ENCODE data around the genes NPPC, DIS3L2 and ALPI.

DNA sequence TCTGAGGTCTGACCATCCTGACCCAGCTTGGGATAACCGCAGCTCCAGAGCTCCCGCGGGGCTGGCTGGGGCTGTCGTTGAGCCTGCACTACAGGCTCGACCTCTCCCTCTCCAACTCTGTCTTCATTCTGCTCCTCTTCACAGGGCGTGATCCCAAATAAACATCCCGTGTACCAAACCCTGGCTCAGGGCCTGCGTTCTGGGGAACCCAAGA is 8.3 kb downstream of the TEX44 start:
- RRBS, result no CpG with 5 or more reads among the region's 8 CpGs

DNA sequence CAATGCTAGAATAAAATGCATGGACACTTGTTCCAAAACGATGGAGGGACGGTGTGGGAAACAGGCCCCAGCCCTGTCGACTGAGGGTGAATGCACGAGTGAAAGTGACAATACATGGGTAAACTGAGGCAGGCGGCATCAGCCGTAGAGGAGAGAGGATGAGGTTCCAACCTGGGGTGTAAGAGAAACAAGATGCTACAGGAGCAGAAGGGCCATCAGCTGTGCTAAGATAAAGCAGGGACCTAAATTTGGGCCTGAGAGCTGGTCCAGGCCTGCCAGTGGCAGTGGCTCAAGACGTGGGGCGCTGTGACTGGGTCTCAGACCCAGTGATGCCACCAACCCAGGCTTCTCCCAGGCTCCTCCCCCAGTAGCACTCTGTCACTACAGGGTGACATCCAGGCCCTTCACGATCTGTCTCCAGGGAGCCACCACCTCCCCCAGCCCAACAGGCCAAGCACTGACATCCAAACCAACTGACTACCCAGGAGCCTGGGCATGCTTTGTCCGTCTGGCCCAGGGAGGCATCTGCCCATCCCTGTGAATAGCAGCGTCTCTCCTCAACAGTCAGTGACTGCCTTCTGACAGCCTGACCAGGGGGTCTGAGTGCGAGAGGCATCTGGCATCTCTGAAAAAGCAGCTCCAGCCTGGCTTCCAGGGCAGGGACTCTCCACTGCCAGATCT is 12.8 kb downstream of the TEX44 start:
- RRBS, result no CpG with 5 or more reads among the region's 12 CpGs

DNA sequence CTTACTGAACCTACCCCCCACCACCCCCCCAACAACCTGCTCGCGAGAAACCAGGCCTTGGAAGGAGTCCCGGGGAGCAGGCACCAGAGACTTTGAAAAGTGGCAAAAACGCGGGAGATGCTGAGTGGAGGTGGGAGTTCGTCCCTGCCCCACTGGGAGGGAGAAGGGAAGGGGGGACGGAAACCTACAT is 20.0 kb downstream of the TEX44 start:
- RRBS, result no CpG with 5 or more reads among the region's 7 CpGs

GRCh38 chr2:231613253-231613887 is 20.7 kb downstream of the TEX44 start:
- RRBS, result 5% methylated on average over 2 of the region's 22 CpGs

GRCh38 chr2:231613888-231614643 is 21.4 kb downstream of the TEX44 start:
- RRBS, result 2% methylated on average over 37 of the region's 81 CpGs

DNA sequence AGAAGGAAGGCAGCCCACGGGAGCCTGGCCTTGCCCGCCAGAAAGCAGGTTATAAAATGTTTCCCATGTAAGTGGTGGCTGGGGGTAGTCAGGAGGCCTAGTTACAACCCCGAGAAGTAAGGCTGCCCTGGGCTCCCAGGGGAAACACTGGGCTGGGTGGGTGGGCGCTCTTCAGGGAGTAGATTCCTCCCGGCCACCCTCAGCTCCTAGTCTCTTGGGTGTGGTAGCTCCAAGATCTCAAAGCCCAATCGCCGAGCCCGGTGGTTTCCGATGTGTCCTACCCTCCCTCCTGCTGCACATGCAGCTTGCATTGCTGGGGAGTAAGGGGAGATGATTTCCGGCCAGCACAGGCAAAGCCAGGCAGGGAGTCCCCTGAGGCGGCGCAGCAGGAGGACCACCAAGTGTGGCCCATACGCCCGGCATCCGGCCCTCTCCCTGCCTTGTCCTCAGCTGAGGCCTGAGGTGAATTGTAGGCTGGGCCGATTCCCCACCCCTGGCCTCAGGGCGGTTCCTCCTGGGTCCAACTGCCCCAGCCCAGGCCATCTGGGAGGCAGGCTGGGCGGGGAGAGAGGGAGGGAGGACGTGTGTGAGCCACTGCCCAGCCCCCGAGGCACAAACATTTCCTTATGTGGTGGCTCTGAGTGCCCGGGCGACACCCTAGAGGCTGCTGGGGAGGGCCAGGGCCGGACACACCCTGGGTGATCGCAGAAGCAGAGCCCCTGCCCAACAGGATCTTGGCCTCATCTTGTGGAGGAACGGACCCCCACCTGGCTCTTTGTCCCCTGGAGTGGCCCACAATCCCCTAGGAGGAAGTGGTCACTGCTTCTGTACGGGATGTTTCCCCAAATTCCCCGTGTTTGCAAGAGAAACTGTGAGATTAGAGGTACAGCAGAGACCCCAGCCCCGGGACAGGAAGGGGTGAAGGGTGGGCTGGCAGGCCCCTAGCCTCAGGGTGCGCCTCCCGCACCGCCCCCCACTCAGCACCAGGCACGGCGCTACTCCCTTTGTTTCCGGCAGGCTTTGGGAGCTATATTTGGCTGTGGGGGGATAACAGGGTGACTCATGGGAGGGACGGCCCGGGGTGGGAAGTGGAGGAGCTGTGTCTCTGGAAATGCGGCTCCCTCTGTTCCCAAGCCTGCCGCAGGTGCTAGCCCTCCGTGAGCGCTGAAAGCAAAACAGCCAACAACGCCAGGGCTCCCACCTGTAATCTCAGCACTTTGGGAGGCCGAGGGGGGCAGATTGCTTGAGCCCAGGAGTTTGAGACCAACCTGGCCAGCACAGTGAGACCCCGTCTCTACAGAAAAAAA is 41.9 kb upstream of the PTMA start:
- RRBS, result 9% methylated on average over 11 of the region's 43 CpGs

- RRBS, result no CpG with 5 or more reads among the region's 9 CpGs
Measured at GRCh38 chr2:231685308-231685823, 23.0 kb upstream of the PTMA start.

DNA sequence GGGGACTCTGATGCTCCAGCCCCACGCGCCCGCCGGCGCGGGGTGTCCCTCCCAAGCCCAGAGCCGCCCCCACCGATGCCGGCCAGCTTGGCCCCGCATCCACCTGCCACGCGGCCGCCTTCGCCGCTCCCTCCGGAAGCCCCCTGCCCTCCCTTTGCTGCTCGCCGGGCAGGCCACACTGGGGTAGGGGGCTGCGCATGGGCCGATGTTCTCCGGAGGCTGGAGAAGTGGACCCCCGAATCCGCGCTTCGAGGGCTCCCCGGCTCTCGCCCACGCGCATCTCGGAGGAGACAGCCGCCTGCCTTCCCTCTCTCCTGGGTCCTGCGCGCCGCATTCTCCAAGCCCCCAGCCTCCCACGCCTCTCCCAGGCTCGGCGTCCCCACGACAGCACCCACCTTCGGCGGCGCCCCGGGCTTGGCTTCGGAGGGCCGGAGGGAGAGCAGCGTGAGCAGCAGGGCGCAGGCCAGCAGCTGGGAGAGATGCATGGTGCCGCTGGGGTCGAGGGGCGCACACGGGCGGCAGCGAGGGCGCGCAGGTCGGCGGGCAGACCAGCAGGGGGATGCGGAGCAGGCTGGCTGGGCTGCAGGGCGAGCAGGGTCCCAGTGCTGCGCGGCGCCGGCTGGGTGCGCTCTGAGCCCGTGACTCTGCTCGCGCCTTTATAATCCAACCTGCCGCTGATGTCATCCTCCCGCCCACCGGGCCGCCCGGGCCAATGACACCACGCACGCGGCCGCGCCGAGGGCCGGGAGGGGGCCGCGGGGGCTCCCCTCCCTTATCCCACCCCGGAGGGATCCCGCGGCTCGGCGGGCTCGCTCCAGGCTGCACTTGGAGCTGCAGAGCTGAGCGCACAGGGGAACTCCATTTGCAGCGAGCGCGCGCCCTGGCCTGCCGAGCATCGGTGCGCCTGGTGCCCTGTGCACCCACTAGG is at the start of gene NPPC:
Gene NPPC (minus strand): TSS at position 632 of the 928 bp plus-strand sequence.
- RRBS, result 3% methylated on average over 40 of the region's 94 CpGs

DNA sequence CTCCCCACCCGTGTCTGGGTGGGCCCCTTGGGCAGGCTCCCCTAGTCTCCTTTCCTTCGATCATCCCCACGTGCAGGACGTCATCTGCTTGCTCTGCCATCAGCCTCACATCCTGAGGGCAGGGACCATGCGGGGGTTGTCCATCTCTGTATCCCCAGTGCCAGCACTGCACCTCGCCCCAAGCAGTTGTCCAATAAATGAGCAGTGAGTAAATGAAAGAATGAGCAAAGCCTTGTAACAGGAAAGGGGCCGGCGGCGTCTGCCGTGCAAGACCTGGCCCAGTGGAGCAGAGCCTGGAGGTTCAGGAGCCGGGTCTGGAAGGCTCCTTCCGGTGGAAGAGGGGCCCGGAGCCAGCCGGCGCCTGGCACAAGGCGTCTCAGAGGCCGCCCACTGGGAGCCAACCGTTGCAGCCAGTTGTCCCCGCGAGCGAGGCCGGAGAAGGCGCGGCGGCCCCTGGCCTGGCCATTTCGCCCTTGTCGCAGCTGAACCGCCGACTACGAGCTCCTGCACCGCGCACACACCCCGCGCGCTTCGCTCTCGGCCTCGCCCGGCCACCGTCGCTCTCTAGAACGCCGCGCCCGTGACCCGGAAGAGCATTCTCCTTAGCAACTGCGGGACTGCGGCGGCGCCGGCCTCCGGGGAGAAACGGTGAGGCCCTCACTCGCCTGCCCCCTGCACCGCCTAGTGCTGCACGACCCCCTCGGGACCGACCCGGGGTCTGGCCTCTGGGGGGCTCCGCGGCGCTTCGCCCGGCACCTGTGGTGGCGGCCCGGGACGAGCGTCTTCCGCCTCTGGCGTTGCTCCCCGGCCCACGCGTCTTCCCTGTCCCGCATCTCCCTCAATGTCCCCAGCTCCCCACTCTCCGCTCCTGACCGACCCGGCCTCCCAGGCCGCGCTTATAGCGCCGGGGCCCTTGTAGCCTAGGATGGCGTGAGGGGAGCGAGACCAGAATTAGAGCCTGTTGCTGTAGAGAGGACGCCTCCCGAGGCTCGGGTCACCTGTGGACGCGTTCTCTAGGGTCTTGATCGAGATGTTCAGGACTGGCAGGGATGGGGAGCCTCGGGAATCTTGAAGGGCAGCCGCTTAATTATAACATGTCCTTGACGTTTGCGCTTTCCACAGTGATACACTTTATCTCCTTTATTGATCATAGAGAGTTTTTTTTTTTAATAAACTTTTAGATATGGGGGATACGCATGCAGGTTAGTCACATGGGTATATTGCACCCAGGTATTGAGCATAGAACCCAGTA is at the start of gene DIS3L2:
Gene DIS3L2 (plus strand): TSS at position 596 of the 1,252 bp plus-strand sequence.
- RRBS, result 2% methylated on average over 43 of the region's 94 CpGs

DNA sequence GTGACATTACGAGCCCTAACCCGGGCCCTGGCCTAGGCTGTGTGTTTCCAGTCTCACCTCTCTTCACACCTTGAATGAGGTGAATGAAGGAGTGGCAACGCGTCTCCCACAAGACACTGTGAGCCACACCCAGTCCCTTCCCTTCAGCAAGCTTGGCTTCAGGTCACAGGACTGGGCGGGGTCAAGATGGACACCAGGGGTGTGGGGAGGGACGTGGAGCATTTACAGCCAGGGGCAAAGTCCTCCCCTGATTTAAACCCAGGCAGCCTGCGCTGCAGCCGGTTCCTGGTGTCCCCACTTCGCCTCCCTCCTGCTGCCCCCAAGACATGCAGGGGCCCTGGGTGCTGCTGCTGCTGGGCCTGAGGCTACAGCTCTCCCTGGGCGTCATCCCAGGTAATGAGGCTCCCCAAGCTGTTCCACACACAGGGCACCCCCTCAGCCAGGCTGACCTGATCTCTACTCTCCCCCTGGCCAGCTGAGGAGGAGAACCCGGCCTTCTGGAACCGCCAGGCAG is at the start of gene ALPI:
Gene ALPI (plus strand): TSS at position 280 of the 514 bp plus-strand sequence.
- RRBS, result no CpG with 5 or more reads among the region's 12 CpGs

DNA sequence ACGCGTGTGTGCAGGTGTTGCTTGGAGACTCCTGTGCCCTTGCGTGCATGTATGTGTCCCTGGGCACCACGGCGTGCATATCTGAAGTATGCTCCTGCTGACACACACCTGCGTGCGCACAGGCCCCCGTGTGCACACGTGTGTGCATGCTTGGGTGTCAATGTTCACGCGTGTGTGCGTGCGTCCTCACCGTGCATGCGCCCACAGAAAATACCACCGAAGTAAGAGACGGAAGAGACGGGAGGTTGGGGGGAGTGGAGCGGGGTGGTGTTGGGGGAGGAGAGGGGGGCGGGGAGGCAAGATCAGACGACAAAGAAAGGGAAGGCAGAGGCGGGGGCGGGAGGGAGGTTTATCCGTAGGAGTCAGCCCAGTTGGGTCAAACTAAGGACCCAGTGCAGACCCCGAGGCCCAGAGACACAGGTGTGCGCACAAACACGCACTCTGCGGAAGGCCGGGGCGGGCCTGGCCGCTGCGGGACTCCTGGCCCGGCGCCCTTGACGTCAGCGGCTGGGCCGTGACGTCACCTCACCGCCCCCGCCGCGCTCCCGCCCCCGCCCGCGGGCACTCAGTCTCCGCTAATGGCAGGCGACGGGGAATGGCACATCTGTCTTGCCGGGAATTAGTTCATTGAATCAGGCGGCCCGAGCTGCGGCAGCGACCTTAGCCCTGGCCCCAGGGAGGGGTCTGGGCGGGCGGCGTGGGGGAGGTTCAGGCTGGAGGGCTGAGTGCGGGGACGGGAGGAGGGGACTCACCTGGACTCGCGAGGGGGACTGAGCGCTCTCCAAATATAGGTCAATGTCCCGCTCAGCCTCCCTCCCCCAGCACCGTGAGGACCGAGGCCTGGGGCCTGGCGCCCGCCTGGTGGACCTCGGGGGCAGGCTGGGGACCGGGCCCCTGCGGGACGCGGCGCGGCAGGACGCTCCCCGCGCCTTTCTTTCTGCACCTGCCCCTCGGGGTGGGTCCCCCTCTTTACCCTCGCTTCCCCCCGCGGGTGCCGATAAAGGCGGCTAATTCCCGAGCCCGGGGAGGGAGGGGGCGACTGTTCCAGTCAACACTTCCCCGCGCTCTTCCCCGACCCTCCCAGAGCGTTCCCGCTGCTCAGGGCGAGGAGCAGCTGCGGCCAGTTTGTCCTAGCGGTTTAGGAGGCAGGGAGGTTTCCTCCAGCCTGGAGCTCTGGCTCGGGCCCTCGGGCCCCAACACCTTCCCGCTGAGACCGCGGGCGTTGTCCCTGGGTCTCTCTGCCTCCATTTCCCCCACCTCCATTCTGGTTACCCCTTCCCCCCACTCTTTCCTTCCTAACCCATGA is 15.5 kb upstream of the ECEL1 start:
- RRBS, result no CpG with 5 or more reads among the region's 100 CpGs

DNA sequence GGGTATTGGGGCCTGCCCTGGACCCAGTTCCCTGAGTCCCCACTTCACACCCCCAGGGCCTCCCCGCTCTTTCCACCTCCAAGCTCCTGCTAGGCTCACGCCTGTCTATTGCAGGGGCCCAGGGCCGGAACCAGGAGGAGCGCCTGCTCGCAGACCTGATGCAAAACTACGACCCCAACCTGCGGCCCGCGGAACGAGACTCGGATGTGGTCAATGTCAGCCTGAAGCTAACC is 302 bp downstream of the CHRNG start:
- RRBS, result no CpG with 5 or more reads among the region's 11 CpGs

- RRBS, result no CpG with 5 or more reads among the region's 8 CpGs
Measured at GRCh38 chr2:232541480-232541952, 2.0 kb downstream of the CHRNG start.

DNA sequence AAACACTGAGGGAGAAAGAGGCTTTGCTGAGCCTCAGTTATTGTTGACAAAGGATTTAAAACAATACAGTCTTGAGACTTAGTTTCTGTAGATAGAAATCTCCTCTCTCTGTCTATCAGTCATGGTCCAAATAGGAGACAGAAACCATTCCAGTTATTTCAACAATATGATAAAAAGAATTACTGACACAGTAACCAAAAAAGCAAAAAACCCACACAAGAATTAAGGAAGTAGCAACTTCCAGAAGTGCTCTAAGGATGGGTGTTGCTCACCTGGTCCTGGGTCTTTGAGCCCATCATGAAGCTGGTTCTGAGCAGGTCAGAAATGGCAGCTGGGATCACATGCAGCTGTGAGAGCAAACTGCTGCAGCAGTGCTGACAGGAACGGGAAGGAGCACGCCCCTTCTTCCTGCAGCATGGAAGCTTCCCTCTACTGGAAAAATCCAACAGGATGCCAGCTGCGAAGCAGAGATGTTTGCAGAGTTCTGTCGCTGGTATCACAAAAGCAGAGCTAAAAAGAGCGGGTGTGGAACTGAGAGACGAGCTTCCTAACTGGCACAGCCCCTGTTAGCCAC is 33.6 kb downstream of the EIF4E2 start:
- RRBS, result no CpG with 5 or more reads among the region's 6 CpGs

DNA sequence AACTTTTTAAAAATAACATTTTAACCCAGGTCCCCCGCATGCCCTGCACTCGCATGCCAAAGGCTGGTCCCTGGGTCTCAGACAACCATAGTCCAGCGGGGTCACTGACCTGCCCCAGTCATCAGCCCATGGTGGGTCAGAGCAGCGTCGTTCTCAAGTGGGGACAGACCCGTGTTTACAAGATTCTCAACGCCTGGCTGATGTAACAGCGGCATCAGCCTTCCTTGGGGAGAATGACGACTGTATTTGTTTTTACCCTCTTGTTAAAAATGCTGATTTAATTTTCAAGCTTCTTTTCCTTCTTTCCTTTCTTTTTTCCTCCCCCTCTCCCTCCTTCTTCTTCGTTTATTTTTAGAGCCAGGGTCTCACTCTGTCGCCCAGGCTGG is 1.1 kb upstream of the EFHD1 start:
- RRBS, result no CpG with 5 or more reads among the region's 11 CpGs

- RRBS, result no CpG with 5 or more reads among the region's 8 CpGs
Measured at GRCh38 chr2:232698086-232698339, 882 bp downstream of the GIGYF2 start.

- RRBS, result no CpG with 5 or more reads among the region's 5 CpGs
Measured at GRCh38 chr2:232966147-232966562, 46.9 kb downstream of the NGEF start.

DNA sequence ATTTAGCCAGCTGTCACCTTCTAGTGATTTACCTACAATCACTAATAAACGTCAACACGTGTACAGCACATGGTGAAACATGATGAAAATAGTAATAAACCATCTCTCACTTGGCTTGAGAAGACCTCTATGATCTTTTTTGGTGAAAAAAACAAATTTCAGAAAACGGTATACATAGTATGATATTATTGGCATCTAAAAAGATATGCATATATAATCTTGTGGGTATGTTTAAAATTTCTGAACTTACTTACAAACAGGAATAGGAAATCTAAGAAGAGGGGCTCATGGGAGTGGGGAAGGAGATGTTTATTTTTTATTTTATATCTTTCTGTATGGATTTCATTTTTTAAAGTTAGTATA is 16.8 kb downstream of the INPP5D start:
- RRBS, result no CpG with 5 or more reads among the region's 3 CpGs

DNA sequence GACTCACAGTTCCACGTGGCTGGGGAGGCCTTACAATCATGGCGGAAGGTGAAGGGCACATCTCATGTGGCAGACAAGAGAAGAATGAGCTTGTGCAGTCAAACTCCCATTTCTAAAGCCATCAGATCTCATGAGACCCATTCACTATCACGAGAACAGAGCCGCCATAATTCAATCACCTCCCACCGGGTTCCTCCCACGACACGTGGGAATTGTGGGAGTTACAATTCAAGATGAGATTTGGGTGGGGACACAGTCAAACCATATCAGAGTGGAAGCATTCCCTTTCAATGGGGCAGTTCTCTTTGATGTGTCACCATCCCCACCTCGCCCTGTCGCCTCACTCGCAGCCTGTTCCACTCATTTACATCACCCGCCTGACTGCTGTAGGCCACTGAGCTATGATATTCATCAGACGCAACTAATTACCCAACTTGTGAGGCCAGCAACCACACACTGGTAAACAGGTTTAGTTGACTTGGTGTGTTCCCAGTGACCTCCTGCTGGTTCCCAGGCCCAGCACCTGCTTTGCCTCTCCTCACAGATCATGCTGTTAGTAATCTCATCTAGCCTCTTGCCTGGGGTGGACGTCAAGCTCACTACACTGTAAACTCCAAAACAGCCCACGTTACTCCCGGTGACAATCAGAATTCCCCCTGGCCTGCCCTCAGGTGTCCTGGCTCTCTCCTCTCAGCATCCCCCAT is 39.9 kb downstream of the INPP5D start:
- RRBS, result 78% methylated on average over 1 of the region's 15 CpGs

DNA sequence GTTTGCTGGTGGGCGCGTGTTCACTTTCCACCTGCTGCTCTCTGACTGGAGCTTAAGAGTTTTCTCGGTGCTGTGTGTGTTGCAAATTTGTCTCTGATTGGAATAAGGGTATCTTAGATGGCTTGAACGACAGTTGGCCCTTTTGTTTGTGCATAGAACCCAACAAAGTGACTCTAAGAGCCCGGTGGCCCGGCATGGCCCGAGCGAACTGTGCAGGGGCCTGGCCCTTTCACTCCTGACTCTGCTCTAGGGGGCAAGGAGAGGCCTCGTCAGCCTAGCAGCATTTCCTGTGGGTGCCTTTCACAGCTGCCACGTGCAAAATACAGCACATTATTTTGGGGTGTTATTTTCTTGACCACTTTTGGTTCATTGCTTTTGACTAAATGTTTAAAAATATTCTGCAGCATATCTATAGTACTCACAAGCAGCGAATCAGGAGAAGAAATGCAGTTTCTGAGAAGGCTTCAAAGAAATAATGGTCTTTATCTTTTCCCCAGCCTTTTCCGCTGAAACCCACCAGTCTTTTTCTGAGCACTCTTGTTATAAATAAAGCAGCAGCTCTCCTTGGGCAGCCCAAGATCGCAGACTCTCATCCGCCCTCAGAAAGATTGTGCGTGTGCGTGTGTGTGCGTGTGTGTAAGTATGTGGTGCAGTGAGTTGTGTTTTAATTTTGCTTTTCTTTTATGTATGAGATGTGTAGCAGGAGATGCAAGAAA is 31.2 kb downstream of the DGKD start:
- RRBS, result no CpG with 5 or more reads among the region's 17 CpGs

All from epithelial cell of esophagus (primary cell).